Measurements from ENCODE around the gene IGSF6.

GRCh38 chr16:21235162-21235747 is 1.8 kb downstream of the ANKS4B start:
- RRBS, 2 experiments: no CpG with 5 or more reads among the region's 3 CpGs

DNA sequence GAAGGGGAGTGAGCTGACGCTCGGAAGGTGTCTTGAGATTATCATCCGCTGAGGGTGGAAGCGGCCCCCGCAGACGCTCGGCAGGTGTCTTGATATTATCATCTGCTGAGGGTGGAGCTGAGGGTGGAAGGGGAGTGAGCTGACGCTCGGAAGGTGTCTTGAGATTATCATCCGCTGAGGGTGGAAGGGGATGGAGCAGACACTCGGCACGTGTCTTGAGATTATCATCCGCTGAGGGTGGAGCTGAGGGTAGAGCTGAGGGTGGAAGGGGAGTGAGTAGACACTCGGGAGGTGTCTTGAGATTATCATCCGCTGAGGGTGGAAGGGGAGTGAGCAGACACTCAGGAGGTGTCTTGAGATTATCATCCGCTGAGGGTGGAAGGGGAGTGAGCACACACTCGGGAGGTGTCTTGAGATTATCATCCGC is 126.5 kb upstream of the CRYM start:
- RRBS, 2 experiments: no CpG with 5 or more reads among the region's 18 CpGs

DNA sequence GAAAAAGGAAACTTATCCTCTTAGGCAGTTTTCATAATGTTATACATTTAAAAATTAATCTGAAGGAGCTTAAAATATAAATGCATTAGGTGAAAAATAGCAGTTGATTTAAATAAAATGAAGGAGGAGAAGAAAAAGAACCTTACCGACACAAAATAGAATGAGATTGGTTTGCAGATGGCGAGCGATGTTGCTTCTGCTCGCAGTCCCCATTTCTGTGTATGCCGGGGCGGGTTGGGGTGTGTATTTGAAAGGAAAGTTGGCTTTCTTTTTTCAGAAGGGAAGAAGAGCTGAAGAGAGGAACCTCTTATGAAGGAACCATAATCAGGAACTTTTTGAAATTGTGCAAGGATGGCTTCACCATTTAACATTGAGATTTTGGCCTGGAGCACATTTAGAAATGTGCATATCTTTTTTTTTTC is at the start of gene IGSF6:
TSS of gene IGSF6 (minus strand) at position 223 of the 422 bp plus-strand sequence.
- RRBS, 2 experiments: no CpG with 5 or more reads among the region's 6 CpGs

DNA sequence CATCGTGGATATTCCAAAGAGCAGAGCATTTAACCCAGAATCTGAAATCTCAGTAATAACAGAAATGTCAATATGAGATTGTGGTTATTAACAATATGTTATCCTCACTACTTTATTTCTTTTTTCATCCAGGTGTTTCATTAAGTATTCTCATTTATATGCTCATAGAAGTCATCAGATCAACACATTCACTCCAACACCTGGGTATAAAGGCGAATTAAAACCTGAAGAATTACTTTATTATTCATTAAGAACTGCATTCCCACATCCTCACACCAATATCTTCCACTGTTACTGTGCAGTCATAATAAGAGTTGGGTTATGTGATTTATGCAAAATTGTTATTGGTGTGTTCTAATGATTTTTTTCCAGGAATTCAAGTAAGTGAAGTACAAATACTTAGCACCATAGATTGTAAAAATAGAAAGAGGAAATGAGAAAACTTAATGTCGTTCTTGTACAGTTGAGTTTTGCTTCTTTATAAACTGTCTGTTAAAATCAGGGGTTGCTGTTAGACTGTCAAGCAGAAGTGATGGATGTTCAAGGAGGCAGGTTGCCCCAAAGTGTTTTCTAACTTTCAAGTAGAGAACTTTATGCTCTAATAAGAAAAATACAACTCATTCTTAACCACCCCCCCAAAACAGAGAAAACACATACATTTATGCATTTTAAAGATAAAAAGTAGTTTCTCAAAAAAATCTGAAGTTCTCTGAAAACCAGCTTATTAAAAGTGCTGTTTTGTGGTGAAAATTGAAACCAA is 4.3 kb upstream of the IGSF6 start:
- RRBS, 2 experiments: no CpG with 5 or more reads among the region's 3 CpGs

DNA sequence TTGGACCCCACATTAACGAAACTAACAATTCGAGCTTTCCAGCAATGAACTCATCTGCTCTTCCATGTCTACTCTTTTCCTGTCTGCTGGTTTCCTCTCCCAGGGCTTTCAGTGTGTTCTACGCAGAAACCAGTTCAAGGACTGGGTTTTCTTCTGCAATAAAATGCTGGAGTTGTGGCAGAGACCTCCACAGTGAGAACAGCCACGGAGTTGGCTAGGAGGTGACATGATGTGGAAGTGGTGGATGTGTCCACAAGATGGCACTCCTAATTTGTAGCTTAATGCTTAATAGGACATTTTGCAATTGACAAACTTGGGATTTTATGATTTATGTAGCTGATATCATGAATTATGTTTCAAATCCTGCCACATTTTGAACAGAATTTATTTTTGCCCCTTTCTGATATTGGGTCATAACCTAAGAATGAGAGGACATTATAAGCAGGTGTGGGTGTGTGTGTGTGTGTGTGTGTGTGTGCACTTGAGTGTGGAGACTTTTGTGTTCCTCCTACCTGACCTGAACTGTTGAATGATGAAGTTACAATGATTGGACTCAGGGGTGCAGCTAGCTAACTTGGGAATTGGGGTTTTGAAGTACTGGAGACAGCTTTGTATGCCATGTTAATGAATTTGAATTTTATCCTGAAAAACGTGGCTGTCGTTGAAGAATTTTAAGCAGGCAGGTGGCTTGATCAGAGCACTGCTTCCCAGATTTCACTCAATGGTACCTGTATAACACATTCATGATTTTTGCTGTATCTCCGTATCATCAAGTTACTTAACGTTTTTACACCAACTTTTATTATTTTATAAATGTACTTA is 2.0 kb upstream of the UQCRC2 start:
- RRBS, 2 experiments: no CpG with 5 or more reads among the region's 8 CpGs

- RRBS, 2 experiments: no CpG with 5 or more reads among the region's 5 CpGs
These were observed 22.0 kb downstream of the PDZD9 start for GRCh38 chr16:21978912-21979373.

DNA sequence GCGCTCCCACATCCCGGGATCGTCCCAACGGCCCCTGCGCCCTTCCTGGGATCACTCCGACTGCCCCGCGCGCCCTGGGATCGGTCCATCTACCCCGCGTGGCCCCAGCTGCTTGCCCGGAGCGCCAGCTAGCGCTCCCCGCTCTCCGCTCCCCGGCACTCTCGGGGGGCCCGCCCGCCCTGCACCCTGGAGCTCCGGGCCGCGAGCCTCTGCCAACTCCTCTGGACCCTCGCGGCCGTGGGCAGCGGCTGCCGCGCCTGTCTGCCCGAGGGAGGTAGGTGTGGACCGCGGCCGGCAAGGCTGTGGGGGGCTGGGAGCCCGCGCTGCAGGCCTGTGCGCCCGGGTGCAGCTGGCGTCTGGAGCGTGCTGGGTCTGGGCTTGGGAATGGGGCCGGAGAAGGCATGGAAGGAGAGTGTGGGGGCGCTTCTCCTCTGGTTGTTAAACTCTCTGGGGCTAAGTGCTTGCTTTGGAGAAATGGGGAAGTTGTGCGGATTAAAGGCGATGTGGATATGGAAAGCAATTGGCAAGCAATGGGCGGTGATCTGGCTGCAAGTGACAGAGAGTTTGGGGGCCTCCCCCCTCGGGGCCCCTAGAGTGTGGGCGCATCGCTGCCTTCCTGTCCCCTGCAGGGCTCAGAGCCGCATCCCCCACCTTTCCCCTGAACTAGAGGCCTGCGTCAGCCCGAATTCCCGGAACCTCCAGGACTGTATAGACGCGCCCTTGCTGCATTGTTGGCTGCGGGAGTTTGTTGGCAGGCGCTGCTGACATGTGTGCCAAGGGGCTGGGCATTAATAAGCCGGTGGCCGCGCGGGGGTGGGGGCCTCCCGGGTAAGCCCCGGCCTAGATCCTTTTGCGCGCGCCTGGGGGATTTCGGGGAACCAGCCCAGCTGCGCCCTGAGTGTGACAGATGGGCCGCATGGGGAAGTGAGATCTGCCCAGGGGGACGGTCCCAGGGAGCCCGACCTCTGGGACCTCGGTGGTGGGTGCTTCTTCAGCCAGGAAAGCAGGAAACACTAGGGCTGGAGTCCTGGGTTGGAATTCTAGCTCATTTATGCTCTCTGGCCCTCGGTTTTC is 665 bp downstream of the EEF2K start:
- RRBS, 2 experiments: under 1 to 6% methylated on average over 30 to 34 of the region's 72 CpGs

- RRBS, 2 experiments: no CpG with 5 or more reads among the region's 30 CpGs
These were observed 19.2 kb downstream of the EEF2K start for GRCh38 chr16:22224968-22225961.

- RRBS, 2 experiments: no CpG with 5 or more reads among the region's 6 CpGs
These were observed 11.6 kb upstream of the POLR3E start for GRCh38 chr16:22285519-22286017.

DNA sequence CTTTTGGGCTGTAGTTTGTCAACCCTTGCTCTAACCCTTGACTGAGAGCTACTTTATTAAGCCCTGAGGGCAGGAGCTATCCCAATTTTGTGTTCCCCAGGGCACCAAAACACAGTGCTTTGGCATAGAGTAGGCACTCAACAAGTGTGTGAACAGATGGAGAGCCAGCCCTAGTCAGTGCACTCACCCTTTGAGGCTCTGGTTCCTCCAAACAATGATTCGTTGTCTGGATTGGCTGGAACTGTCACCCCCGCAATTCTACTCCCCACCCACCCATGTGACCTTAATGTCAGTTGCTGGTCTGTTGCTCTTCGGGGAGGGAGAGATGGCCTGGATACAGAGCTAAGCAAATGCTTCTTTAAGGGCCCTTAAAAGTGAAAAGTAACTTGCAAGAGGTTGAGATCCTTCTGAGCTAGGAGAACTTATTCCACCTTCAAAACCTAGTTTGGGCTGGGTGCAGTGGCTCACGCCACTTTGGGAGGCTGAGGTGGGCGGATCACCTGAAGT is 10.5 kb upstream of the POLR3E start:
- RRBS, 2 experiments: no CpG with 5 or more reads among the region's 5 CpGs

DNA sequence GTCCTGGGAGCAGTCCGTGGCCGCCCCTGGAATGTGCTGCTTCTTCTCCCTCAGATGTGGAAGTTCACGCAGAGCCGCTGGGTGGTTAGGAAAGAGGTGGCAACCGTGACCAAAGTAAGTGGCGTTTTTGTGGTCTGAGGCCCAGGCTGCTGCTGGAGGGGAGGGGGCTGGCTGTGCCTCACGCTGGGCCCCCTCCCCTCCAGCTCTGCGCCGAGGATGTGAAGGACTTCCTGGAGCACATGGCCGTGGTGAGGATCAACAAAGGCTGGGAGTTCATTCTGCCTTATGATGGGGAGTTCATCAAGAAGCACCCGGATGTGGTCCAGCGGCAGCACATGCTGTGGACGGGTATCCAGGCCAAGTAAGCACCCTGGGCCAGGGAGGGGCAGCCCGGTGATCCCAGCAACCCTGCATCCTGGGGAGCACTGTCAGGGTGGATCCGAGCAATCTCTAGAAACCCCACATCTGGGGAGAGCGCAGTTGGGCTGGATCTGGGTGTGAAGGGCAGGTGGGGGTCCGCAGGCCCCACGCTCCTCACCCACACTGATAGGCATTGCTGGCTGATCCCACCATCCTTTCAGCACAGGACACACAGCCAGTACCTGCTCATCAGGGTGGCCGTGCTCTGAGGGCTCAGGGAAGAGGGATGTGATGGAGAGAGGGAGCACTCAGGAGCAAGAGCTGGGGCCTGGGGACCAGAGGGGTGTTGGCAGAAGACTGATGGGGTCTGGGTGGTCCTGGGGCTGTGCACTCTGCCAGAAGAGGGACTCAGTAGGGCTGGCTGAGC is 27.3 kb downstream of the POLR3E start:
- RRBS, 2 experiments: 80 to 87% methylated on average over 4 of the region's 19 CpGs

- RRBS, 2 experiments: no CpG with 5 or more reads among the region's 2 CpGs
These were observed 35.8 kb upstream of the CDR2 start for GRCh38 chr16:22410118-22410773.

GRCh38 chr16:22436795-22437774 is 62.7 kb upstream of the CDR2 start:
- RRBS, 2 experiments: under 1 to 5% methylated on average over 20 of the region's 104 CpGs

- RRBS, 2 experiments: no CpG with 5 or more reads among the region's 6 CpGs
These were observed 17.4 kb downstream of the USP31 start for GRCh38 chr16:23131762-23132297.

DNA sequence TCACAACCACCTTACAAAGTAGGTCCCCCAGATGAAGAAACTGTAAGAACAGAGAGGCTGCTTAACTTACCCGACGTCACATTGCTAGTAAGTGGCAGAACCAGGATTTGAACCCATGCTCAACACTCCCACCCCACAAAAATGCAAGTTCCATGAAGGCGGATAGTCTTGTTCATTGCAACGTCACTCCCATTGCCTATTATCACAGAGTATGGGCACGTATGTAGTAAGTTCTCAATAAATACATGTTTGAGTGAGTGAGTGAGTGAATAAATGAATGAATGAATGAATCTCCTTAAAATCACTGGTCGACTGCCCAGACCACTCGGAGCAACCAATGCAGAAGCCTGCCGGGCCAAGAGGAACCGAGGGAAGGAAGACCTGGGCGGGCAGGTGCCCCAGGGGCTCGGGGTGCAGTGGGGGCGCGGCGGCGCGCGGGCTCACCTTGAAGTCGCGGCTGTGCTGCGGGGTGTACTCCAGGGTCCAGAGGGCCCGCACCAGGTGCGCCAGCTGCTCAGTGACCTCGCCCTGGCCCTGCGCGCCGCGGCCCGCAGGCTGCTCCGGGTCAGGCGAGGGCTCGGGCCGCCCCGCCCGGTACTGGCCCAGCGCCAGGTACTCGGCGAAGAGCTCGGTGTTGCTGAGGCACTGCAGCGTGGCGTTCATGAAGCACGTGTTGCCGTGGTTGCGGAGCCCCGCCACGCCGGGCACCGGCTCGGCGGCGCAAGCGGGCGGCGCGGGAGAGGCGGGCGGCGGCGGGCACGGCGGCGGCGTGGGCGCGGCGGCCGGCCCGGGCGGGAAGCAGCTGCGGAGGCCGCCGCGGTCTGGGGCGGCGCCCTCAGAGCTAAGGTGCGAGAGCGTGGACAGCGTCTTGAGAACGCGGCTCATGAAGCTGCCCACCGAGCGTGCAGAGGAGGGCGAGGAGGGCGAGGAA is 793 bp downstream of the USP31 start:
- RRBS, 2 experiments: 6% methylated on average over 18 of the region's 83 CpGs; no CpG with 5 or more reads in 1 of the 2 experiments

DNA sequence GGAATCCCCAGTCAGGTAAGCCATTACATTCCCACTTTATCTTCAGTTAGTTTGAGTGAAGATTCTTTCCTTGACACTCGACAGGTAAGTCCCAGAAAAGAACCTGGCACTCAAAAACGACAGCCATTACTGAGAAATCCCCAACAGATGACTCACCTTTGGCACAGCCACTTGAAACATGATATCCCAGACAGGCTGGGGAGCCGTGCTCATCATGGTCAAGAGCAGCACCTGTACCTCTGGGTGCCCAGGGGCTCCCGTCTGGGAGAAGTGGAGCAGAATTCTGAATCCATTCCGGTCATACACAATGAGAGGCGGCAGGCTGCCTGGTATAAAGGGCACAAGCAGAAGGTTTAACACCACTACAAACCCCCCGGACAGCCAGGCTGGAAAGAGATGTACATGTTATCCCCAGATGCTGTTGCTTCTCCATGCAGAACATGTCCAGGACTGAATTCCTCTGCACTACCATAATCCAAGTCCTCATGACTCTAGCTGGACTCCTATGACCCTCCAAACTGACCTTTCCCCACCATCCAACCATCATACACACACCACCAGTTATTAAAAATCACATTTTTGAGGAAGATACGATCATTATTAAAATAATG is 17.0 kb upstream of the COG7 start:
- RRBS, 2 experiments: 92 to 93% methylated on average over 3 of the region's 8 CpGs

DNA sequence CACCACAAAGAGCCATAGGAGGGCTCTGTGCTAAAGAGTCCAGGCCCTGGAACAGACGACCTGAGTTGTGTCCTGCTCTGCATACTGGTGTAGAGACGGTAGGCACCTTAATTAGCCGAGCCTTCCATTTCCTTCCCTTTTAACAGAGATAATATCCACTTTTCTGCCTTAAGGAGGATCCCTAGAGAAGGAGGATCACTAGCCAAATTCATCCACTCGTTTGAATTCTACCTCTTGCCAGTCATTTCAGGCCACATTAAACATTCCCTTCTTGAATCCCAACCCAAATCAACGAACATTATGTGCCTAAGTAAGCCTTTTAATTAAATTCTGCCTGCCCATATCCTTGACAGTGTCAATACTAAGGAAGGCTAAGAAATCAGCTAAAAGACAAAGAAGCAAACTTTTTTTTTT is 21.0 kb upstream of the COG7 start:
- RRBS, 2 experiments: no CpG with 5 or more reads among the region's 5 CpGs

- RRBS, 2 experiments: no CpG with 5 or more reads among the region's 15 CpGs
These were observed 3.8 kb downstream of the GGA2 start for GRCh38 chr16:23505972-23507380.

GRCh38 chr16:23518061-23519016 is 8.0 kb upstream of the GGA2 start:
- RRBS, 2 experiments: no CpG with 5 or more reads among the region's 6 CpGs

- RRBS, 2 experiments: no CpG with 5 or more reads among the region's 6 CpGs
These were observed 16.4 kb downstream of the UBFD1 start for GRCh38 chr16:23573801-23574365.